ENCODE measurements around a stretch of chr19.

- PRO-cap: no peak
These were observed 19.6 kb downstream of the DPP9 start for GRCh38 chr19:4703651-4704753.

DNA sequence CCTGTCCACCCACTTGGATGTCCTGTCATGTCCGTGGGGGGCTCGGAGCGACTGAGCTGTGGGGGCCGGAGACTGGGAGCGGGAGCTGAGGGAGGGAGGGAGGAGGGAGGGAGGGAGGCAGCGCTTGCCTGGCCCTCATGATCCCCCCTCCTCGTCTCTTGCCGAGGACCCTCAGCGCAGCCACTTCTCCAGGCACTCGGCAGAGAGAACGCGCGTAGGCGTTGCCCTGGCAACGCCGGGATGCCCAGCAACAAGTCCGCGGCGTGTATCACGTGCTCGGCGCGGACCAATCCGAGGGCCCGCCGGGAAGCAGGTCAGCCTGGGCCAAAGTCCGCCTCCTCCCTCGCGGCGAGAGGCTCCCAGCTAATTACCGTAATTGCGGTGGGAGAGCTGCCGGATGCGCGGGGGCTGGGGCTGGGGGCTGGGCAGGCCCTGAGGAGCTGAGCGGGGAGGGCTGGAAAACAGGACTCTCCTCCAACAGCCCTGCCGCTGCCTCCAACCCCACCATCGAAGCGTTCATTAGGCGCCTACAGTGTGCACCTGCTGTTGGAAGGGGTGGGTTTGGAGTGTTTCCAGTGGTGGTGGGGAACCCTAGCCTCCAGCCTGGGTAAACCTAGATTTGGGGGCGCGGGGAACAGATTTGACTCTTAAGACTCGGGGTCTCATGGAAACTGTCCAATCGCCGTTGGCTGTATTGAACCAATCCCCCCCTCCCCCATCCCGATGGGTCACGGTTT, 31.7 kb upstream of the FEM1A start:
- PRO-cap: unidirectional peak, minus-strand start at position 207 of the sequence

DNA sequence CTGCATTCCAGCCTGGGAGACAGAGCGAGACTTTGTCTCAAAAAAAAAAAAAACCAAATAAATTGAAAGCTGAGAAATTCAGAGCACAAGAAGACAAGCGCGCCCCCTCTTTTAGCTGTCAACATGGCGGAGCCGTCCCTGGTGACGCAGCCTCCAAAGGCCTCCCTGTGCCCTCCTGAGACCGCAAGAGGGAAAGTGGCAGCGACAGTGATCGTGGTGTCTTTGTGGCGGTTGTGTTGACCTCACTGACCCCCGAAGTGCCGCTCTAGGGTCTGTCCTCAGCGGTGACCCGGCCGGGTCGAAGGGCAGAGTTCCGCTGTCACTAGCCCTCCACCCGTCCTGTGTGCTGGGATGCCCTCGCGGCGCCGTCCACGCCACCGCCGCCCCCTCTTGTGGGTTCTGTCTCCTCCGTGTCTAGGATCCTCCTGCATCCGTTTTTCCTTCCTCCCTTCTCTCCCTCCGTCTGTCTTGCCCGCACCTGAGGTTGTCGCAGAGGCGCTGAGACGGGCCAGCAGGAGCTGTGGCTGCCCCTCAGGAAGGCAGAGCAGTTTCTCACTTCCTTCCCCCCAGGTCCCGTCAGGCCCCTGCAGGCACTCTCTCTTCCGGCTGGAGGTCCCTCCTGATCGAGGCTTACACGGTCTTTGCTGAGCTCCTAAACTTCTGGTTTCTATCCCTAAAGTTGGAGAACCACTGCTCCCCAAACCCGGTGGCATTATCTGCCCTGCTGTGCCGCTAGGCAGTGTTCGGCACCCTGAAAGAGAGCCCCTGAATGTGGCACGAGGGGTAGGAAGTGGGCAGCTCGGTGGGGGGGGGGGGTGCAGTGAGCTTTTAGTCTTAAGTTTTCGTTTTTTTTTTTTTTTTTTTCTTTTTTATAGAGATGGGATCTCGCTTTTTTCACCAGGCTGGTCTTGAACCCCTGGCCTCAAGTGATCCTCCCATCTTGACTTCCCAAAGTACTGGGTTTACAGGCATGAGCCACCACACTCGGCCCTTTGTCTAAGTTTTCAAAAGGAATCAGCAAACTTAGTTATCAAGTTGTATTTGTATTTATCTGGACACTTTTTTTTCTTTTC, 7.3 kb downstream of the UHRF1 start:
- PRO-cap: bidirectional peak, plus-strand start at position 492 of the sequence, minus-strand start at position 341 of the sequence; bidirectional peak, plus-strand start at position 600 of the sequence, minus-strand start at position 554 of the sequence; unidirectional peak, minus-strand start at position 753 of the sequence

DNA sequence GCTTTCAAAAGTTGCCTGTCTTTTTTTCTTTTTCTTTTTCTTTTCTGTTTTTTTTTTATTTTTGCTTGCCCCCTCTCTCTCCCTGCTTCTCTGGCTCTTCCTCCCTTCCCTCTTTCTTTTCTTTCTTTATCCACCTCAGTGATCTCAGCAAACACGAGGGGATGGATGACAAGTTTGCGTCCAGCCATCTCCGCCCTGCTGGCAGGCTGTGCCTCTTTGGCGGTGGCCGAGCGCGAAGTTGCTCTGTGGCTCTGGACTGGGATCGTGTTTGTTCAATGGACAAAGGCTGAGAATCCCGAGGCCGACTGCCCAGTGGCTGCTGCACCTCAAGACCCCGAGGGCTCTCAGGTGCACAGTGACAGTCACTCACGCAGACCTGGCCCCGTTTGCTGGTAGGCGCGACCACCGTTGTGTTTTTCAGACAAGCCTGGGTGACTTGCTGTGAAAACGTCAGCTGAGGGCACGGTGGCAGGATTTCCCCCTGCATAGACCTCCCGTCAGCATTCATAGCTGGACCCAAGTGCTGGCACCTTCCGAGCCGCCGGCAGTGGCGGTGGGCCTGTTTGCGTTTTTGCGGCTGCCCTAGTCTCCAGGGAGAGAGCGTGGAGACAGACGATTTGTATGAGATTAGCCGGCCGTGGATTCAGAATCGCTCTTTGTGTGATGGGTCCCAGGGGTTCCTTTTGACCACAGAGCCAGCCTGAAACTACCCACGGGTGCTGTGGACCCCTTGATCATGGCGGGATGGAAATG, 8.3 kb downstream of the KDM4B start:
- PRO-cap: no peak

DNA sequence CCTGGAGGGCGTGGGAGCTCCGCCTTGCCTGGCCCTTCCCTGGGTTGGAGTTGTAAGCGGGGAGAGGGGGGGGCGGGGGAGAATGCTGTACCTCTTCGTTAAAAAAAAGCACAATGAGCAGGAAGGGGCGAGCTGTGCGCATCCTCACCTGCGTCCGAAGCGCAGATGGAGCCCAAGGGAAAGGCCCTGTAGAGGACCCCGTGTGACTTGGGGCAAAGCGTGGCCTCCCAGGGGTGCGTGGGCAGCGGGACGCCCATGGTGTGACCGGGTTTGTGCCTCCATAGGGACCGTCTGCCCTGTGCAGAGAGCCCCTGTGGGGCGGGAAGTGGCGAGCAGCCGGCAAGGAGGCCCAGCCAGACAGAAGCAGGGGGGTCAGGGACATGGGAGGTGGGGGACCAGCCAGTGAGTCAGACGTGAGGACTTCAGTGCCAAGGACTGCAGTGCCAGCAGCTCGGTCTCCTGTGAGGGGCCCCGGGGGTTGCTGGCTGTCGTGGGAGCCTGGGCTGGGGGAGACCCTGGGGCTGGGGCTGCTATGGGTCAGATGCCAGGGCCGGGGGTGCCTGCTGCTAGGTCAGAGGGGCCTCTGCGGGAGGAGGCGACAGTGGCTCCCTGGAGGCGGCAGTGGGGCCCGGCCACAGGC, 79.7 kb downstream of the KDM4B start:
- PRO-cap: no peak

DNA sequence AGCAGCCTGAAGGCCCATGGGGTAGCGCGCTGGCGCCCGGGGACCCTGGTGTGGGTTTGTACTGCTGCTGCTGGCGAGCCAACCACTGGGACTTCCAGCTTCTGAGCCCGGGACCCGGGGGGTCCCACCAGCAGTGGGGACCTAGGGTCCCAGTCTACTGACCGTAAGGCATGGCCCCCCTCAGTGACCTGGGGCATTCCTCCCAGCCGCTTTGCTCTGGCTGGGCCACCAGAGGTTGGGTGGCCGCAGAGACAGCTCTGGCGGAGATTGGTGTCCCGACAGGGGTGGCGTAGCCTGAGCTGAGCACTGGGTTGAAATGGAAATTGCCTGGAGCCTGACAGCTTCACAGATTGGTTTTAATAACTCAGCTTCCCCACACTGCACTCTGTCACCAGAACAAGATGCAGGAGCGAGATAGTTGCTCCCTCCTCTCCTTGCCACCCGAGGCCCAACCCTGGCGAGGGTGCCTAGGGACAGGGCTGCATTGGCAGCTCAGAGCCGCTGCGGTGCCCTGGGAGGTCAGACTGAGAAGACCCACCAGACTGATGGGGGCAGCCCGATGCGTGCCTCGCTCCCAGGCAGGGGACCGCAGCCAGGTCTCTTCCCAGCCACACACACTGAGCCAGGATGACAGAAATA, 84.0 kb downstream of the KDM4B start:
- PRO-cap: no peak

GRCh38 chr19:5058963-5059721, 90.2 kb downstream of the KDM4B start:
- PRO-cap: no peak

- PRO-cap: no peak
These were observed 105.9 kb downstream of the KDM4B start for GRCh38 chr19:5074655-5075440.

- PRO-cap: no peak
These were observed 122.2 kb downstream of the KDM4B start for GRCh38 chr19:5090715-5091919.

DNA sequence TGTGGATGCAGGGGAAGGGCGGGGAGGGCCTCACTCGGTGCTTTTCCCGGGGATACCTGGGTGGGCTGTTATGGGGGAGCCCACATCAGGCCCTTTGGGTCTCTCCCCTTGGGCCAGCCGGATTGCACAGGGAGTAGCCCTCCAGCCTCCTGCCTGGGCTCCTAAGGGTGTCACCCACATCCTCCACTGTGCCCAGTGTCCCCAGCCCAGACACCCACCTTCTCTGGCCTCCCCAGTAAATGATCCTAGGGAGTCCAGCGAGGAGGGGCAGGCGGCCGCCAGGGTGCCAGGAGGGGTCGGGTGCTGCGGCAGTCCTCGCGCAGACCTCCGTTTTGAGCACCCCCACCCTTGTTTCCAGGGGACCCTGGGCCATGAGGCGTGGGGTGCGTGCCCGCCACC, 132.8 kb downstream of the KDM4B start:
- PRO-cap: no peak

GRCh38 chr19:5114618-5114892, 145.6 kb downstream of the KDM4B start:
- PRO-cap: no peak

DNA sequence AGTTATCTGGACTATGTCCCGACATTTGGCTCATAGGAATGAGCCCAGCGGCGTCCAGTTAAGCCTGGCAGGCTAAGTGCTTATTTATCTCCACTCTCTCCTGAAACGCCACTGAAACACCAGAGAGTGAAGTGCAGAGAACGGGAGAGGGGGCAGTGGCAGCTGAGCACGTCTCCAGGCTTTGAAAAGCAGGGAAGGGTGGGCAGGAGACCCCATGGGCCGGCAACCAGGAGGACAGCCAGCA, 145.9 kb downstream of the KDM4B start:
- PRO-cap: no peak

- PRO-cap: no peak
These were observed 146.5 kb downstream of the KDM4B start for GRCh38 chr19:5115389-5115880.

DNA sequence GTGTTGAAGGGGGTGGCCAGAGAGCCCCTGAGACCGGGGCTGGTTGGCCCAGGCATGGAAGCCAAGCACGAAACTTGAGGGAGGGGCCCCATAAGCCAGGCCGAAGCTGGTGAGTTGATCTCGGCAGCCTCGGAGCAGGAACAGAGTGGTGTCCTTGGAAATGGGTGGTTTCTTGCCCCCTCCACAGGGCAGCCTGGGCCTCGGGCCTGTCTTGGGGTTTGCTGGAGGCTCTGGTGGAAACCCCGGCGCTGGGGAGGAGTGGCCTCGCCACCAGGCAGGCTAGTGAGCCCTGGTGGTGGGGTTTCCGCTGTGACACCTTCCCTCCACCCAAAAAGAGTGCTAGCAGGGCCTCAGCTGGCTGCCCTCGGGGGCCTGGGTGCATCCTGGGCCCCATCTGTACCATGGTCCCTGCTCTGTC, 157.9 kb downstream of the KDM4B start:
- PRO-cap: no peak

DNA sequence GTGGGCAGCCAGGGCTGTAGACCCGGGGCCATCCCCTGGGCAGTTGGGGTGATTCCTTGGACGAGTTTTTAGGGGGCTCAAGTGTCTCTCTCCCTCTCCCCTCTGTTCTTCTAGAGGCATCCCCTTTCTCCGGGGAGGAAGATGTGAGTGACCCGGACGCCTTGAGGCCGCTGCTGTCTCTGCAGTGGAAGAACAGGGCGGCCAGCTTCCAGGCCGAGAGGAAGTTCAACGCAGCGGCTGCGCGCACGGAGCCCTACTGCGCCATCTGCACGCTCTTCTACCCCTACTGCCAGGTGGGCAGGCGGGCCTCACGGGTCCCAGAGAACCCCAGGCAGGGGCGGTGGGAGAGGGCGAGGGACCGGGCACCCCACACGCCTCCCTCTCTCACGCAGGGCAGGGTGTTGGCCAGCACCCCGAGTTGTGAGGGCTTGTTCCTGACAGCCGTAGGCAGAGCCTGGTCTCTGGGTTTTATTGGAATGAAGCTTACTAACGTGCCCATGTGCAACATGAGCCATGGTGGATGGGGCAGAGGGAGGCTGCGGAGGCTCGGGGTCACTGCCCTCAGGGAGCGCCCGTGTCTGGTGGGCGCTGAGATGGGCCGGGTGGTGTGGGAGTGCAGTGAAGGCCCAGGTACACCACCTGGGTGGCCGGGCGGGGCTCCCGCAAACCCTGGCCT, 165.0 kb downstream of the KDM4B start:
- PRO-cap: no peak

DNA sequence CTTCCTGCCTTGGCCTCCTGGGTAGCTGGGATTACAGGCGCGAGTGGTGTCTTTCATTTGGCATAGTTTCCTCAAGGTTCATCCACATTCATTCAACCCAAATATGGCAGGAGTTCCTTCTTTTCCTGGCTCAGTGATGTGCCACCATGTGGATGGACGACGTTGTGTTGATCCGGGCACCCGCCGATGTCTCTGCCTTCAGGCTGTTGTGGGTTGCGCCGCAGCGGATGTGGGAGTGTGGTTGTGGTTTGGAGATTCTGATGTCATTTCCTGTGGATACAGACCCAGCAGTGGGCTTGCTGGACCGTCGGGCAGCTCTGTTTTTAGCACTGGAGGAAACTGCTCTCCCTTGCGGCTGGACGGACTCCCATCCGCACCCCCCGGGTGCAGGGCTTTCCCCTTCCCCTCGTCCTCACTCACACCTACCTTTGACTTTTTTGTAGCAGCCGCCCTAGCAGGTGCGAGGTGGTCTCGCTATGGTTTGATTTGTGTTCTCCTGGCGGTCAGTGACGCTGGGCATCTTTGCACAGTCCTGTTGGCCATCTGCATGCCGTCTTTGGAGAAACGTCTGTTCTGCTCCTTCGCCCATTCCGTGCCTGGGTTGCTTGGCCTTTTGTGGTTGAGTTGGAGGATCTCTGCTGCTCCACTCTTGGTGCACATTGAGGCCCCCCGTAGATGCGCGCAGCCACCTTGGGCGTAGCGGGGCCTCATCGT, 170.4 kb downstream of the KDM4B start:
- PRO-cap: no peak

DNA sequence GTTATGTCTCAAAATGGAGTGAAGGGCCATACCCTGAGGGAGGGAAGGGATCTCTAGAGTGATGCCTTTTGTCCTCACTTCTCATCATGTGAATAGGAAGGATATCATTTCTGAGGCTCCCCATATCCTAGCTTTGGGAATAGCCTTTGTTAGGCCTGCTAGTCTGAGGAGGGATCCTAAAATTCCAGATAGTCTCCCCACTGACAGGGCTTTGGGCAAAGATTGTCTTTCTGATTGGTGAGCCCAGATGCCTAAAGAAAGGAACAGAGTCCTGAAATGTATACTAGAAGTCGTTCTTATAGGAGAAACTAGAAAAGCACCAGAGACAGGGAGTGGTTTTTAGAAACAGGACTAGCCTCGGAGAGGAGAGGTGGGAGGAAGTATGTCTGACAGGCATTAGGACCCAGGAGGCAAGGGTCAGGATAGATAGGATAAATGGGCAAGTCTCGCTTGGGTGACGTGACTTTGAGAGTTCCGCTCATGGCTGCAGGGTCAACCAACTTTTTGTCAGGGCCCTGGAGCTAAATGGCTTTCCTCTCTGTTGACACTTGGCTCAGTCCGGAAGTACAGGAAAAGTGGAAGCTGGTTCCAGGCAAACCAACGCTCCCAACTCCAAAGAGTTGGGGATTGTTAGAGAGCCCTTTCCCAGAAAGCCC, 175.9 kb downstream of the PTPRS start:
- PRO-cap: no peak

GRCh38 chr19:5222505-5223191, 118.0 kb downstream of the PTPRS start:
- PRO-cap: no peak

- PRO-cap: unidirectional peak, minus-strand start at chr19:5567953
These were observed 54.9 kb downstream of the SAFB2 start for GRCh38 chr19:5567497-5568353.

DNA sequence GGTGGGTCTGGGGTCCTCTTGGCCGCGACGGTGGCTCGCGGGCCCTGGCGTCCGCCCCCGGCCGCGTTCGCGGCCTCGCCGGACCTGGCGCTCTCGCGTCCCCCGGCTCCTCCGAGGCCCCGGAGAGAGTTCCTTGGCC, 411 bp downstream of the SAFB start:
- PRO-cap: unidirectional peak, minus-strand start at position 86 of the sequence

All from sciatic nerve (tissue), 1 donor.